ENCODE measurements around the genes EXOSC1, ANKRD2, C10orf62, SFRP5 and HPSE2.

DNA sequence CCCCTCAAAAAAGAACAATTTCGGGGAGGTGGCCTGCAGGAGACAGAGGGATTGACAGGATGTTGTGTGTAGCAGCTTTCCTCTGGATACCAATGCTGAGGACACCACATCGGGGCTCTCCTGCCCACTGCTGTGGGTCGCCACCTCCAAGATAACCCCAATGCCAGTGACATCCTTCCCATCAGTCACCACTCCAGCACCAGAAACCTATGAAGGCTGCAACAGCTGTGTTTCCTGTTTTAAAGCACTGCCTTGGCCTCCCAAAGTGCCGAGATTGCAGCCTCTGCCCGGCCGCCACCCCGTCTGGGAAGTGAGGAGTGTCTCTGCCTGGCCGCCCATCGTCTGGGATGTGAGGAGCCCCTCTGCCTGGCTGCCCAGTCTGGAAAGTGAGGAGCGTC is 17.6 kb downstream of the ARHGAP19 start:
- PRO-cap, result no peak
- RAMPAGE, long total RNA, 2 experiments, result no peak in any of the 2 experiments

DNA sequence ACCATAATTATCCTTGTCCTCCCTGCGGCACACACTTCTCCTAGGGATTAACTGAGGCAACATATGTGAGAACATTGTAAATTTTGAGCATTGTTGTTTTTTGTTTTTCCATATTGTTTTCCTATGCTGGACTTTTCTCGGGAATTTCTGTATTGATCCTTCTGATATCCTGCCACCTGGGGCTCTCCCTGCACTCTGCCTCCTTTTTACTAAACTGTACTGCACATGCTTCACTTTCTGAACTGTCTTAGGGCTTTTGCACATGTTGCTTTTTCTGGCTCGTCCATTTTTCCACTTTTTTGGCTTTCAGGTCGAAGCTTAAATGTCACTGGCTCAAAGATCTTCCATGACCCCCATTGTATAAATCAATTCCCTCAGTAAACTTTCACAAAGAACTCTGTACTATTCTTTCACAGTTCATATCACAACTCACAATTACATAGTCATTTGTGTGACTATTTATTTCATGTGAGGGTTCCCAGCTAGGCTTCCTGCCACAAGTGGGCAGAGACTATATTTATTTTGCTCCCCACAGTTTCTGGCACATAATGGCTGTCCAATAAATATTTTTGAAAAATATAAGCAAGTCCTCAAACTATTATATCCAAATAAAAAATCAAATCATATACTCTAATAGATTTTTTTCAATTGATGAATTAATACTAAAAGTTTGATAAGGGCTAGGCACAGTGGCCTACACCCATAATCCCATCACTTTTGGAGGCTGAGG is 1.5 kb upstream of the ARHGAP19 start:
- PRO-cap, result no peak
- RAMPAGE, long total RNA, 2 experiments, result no peak in any of the 2 experiments

DNA sequence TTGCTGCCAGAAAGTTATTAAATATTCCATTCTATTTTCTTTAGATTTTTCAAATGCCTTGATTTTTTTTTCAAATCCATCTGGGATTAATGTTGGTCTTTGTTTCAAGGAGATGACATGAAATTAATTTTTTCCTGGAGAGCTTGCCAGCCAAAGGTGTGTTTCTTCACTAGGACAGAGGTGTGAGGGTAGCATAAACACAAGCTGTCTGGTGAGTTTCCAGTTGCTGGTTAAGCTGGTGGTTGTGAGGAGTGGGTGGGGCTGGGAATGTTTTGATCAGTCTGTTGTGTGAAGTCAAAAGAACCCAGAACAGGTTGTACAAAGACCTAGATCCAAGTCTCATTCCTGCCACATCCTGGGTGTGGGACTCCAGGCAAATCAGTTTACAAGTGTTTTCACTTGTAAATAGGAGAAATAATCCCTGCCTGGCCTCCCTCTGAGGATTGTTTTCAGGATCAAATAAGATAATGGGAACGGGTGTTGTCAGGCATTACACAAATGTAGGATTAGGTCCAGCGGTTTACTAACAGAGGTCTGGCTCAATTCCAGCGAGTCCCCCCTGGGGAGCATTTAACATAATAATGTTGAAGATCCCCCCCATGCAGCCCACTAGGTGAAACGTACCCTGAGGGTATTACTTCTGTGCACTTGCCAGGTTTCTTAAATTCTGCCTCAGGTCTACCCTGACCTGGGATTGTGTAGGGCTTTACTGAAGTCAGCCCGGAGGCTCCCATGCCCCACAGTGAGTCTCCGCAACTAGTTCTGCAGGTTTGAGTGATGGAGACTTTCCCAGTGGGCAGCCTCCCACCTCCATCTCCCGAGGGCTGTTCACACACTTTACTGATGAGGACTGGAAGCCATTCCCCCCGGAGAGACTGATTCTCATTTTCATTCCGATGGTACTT is 2.5 kb upstream of the FRAT2 start:
- PRO-cap, result bidirectional peak, plus-strand start at position 342 of the sequence, minus-strand start at position 210 of the sequence; unidirectional peak, minus-strand start at position 758 of the sequence
- RAMPAGE, long total RNA, 2 experiments, result no peak in any of the 2 experiments

DNA sequence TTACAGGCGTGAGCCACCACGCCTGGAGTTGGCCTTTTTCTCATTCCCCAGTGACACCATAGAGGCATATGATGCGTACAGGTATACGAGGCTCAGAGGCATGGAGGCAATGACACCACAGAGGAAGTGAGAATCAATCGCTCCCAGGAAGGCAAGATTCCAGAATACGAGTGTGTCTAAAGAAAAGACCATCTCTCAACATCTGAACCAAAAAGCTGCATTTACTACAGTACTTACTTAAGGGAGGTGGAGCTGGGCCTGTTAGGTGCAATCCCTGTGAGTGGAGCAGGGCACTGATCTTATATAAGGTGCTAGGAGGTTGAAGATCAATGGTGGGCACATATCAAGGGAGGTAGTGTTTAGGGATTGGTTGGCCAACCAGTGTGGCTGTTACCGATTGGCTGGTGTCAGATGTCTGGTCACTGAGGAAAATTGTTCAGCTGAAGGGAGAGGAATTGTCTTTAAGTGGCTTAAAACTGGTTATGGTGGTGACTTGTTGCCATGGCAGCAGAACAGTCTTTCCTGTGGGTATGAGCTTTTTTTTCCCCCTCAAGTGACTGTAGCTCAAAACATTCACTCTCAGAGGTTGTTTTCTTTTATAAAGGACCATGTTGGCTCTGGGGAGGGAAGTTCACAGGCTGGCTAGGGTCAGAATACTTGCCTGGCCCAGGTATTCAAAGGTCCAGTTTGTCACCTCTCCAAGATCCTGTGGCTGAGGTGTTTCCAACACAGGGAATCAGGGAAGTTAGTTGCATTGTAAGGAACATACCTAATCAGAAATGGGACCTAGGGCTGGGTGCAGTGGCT is 12.1 kb upstream of the PGAM1 start:
- PRO-cap, result no peak
- RAMPAGE, long total RNA, 2 experiments, result no peak in any of the 2 experiments

- PRO-cap, result no peak
- RAMPAGE, long total RNA, 2 experiments, result no peak in any of the 2 experiments
Measured at GRCh38 chr10:97426788-97427310, 858 bp downstream of the PGAM1 start.

- PRO-cap, result bidirectional peak, plus-strand start at chr10:97446177, minus-strand start at chr10:97446011
- RAMPAGE, long total RNA, 2 experiments, result start-site peak on the minus strand in 1 of 2 experiments, at chr10:97445994-97446011 at its widest, 147 reads per replicate
Measured at GRCh38 chr10:97445229-97446302, at the start of gene EXOSC1. Gene EXOSC1 (minus strand): TSS chr10:97446006.

DNA sequence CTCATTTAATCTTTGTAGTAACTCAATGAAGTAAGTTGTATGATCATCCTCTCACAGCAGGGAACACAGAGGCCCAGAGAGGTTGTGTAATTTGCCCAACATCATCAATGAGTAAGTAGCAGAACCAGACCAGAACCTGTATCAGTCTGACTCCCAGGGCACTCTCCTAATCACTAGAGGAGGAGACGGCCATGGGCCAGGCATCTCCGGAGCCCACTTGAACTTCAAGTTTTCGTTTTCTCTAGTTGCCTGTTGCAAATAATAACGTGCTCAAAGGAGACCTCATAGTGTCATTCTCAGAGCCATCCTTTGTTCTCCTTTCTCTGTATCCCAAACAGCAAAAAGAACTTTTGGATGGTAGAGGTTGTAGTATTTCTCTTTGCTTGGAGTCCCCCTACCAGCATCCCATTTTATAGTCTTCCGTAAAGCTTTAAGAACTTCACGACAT is 20.2 kb downstream of the UBTD1 start:
- PRO-cap, result no peak
- RAMPAGE, long total RNA, 2 experiments, result no peak in any of the 2 experiments

- PRO-cap, result no peak
- RAMPAGE, long total RNA, 2 experiments, result no peak in any of the 2 experiments
Measured at GRCh38 chr10:97572145-97572955, at the start of gene ANKRD2. Gene ANKRD2 (plus strand): TSS chr10:97572779.

DNA sequence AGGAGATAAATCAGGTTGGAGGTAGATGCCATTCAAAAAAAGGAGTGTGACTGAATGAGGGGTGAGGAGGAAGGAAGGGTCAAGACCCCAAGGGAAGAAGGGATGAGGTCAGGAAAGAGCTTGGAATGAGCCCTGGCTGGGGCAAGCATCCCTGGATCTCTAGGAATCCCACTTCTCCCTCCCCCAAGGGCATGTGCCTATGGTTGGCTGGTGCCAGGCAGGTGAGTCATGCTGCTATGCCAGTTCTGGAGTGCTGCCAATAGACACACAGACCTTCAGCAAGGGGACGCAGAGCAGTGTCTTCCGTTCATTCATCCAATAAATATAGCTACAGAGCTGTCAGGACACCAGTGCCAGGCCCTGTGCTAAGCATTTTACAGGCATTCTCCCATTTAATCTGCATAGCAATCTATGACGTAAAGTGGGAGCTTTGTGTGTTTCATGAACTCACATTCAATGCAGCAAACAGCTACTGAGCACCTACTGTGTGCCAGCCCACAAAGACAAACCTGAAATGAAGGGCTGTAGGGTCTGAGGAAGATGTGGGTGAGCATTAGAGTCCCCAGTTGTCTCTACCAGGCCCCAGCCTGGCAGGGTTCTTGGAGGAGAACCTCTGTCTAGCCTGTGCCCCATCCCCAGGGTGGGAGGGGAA is 2.2 kb downstream of the ANKRD2 start:
- PRO-cap, result no peak
- RAMPAGE, long total RNA, 2 experiments, result no peak in any of the 2 experiments

GRCh38 chr10:97589297-97589881 is at the start of gene C10orf62:
Gene C10orf62 (plus strand): TSS chr10:97589721.
- PRO-cap, result no peak
- RAMPAGE, long total RNA, 2 experiments, result no peak in any of the 2 experiments

- PRO-cap, result no peak
- RAMPAGE, long total RNA, 2 experiments, result no peak in any of the 2 experiments
Measured at GRCh38 chr10:97736469-97736874, 456 bp upstream of the ZFYVE27 start.

DNA sequence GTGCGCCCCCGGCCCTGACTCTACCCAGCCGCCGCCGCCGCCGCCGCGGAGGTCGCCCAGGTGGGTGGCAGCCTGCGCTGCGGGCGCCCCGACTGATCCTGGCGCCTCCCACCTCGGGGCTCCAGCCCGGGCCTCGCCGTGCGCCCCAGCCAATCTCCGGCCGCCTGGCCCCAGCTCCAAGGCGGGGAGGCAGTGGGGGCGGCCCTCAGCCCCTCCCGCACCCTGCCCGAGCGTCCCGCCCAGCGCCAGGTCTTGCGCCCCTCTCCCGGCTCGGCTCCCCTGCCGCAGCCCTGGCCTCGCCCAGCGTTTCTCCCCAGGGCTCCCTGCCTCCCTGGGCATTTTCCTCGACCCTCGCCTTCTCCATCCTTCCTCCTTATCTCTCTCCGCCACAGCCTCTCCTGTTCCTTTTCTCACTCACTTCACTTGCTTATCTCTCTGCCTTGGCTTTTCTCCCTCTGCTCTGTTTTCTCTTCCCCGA is at the start of gene SFRP5:
SFRP5 (minus strand) TSS at position 94 of the 478 bp plus-strand sequence.
- PRO-cap, result unidirectional peak, minus-strand start at position 94 of the sequence
- RAMPAGE, long total RNA, 2 experiments, result no peak in any of the 2 experiments

DNA sequence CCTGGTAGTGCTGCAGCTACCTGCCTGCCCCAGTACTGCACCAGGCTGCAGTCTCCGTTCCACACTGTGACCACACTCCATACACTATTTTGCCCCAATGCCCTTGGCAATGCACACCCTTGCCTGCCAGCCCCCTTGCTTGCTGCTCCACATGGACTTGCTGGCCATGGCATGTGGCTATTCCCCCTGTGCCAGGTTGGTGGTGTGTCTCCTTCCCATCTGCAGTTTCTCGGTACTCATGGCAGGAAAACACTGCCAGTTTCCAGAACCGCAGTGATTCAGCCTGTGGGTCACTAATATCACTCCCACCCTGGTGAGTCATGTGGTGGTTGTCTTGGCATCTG is 32.6 kb downstream of the GOLGA7B start:
- PRO-cap, result no peak
- RAMPAGE, long total RNA, 2 experiments, result no peak in any of the 2 experiments

GRCh38 chr10:98031018-98031349 is 563 bp upstream of the CRTAC1 start:
- PRO-cap, result no peak
- RAMPAGE, long total RNA, 2 experiments, result no peak in any of the 2 experiments

DNA sequence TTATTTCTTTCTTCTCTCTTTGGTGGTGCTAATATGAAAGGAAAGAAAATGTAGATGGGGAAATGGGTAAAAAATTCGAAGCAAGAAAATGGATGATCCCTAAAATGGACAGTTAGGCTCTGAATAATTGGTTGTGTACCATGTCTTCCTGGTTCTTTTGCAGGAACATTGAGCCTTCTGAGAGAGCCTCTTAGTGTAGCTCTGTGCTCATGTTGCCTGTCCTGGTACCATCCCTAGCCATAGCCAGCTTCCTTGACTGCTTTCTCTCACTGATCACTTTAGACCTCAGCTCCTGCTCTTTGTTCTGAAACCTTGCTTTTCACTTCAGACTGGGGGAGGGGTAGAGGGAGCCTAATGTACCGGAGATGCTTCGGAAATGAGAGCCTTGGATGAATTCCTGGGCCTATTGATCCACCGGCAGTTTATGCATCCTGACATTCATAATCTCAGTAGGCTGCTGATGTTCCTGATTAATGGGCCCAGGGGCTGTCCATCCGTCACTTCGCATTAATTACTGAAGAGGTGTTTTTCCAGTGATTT is 38.7 kb downstream of the R3HCC1L start:
- PRO-cap, result no peak
- RAMPAGE, long total RNA, 2 experiments, result no peak in any of the 2 experiments

- PRO-cap, result no peak
- RAMPAGE, long total RNA, 2 experiments, result no peak in any of the 2 experiments
Measured at GRCh38 chr10:98243805-98244466, 24.1 kb downstream of the LOXL4 start.

GRCh38 chr10:98274846-98275249 is 6.9 kb upstream of the LOXL4 start:
- PRO-cap, result no peak
- RAMPAGE, long total RNA, 2 experiments, result no peak in any of the 2 experiments

DNA sequence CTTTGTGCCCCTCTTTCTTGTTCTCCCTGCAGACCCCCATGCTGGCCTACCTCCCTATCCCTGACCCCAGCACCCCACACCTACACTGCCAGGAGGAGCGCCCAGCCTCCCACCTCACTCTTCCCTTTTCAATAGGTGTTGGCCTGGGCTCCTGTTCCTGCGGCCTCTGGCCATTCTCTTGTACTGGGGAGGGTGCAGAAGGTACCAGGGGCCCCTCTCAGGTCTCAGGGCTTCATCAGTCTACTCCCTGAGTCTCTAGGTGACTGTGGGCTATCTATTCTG is 32.6 kb upstream of the LOXL4 start:
- PRO-cap, result no peak
- RAMPAGE, long total RNA, 2 experiments, result no peak in any of the 2 experiments

DNA sequence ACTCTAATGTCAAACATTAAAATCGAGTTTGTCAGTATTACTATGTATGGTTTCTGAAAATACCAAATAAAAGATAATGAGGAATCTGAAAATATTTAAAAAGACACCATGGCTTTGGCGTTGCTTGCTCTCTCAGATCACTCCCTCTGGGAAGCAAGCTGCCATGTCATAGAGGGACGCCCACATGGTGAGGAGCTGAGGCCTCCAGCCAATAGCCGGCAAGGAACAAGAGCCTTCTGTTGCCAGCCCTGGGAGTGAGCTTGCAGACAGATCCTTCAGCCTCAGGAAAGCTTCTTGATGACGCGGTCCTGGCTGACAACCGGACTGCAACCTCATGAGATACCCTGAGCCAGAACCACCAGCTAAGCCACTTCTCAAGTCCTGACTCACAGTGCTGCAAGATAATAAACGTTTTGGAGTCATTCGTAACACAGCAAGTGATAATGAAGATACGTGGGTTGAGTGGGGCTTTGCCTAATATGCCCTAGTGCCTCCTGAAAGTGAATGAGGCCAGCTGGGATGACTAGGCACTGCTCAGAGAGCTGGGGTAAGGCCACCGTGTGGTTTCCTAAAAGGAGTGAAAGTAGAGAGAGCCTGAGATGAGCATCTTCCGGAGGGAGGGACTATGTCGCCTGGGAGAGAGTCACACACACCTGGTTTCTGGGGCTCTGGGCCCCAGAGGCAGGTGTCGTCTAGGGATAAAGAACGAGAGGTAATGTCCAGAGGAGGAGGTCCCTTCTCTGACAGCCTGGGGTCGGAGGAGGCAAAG is 53.8 kb downstream of the PYROXD2 start:
- PRO-cap, result unidirectional peak, plus-strand start at position 263 of the sequence
- RAMPAGE, long total RNA, 2 experiments, result no peak in any of the 2 experiments

GRCh38 chr10:99235379-99236332 is at the start of gene HPSE2:
Gene HPSE2 (minus strand): TSS chr10:99235852.
- PRO-cap, result no peak
- RAMPAGE, long total RNA, 2 experiments, result no peak in any of the 2 experiments

Measured in prostate gland (tissue), 2 donors.